Heart (tissue), 3 donors: ENCODE data around the genes DNAJB12, PLA2G12B and FUT11.

- RAMPAGE, long total RNA, 2 experiments, result no peak in any of the 2 experiments
These were observed 16.4 kb downstream of the DNAJB12 start for GRCh38 chr10:72338164-72338805.

- RAMPAGE, long total RNA, 2 experiments, result start-site peak on the minus strand in 1 of 2 experiments, at chr10:72354900-72354986 at its widest, 741 reads per replicate
These were observed at the start of gene DNAJB12 for GRCh38 chr10:72354448-72355707. TSS of gene DNAJB12 (minus strand) at chr10:72354919.

- RAMPAGE, long total RNA, 2 experiments, result no peak in any of the 2 experiments
These were observed 10.8 kb upstream of the MICU1 start for GRCh38 chr10:72636674-72637127.

GRCh38 chr10:72637425-72637901 lies 11.6 kb upstream of the MICU1 start:
- RAMPAGE, long total RNA, 2 experiments, result no peak in any of the 2 experiments

DNA sequence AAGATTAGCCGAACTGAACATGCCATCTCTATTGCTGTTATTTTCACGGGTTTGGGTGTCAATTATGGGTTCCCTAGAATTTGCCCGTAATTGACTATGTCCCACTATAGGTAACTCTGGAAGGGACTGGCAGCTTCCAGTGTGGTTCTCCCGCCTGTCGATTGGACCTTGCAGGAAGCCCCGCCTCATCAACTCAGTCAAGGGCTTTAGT lies 183 bp upstream of the MCU start:
- RAMPAGE, long total RNA, 2 experiments, result no peak in any of the 2 experiments

- RAMPAGE, long total RNA, 2 experiments, result no peak in any of the 2 experiments
These were observed 44.2 kb downstream of the MCU start for GRCh38 chr10:72735937-72736819.

DNA sequence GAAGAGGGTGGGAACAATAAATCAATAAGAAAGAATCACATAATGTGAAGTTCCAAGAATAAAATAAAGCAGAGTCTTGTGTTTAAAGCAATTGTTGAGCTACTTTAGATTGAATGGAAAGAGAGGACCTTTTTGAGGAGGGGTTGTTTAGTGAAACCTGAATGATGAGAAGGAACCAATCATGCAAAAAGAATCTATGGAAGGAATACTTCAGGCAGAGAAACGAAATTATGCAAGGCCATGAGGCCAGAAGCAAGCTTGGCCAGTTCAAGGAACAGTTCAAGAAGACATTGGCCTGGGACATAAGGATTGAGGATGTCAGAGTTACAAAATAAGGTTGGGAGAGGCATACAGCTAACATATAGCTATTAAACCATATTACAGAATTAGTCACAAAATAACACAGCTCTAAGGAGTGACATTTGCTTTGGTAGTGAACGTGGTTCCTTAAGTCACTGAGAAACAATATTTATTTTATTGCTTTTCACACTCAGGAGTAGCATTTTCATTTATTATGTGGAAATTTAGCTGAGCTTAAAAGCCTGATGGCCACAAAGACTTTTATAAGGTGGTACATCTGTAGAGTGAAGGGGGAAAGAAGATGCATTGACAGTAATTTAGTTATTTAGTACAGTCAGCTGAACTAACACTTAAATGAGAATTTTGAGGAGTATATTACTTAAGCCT lies 86.8 kb upstream of the OIT3 start:
- RAMPAGE, long total RNA, 2 experiments, result no peak in any of the 2 experiments

GRCh38 chr10:72954150-72955550 lies at the start of gene PLA2G12B:
TSS of gene PLA2G12B (minus strand) at chr10:72954806.
- RAMPAGE, long total RNA, 2 experiments, result start-site peak on the minus strand in 1 of 2 experiments, at chr10:72954845-72954859 at its widest, 5 reads per replicate

DNA sequence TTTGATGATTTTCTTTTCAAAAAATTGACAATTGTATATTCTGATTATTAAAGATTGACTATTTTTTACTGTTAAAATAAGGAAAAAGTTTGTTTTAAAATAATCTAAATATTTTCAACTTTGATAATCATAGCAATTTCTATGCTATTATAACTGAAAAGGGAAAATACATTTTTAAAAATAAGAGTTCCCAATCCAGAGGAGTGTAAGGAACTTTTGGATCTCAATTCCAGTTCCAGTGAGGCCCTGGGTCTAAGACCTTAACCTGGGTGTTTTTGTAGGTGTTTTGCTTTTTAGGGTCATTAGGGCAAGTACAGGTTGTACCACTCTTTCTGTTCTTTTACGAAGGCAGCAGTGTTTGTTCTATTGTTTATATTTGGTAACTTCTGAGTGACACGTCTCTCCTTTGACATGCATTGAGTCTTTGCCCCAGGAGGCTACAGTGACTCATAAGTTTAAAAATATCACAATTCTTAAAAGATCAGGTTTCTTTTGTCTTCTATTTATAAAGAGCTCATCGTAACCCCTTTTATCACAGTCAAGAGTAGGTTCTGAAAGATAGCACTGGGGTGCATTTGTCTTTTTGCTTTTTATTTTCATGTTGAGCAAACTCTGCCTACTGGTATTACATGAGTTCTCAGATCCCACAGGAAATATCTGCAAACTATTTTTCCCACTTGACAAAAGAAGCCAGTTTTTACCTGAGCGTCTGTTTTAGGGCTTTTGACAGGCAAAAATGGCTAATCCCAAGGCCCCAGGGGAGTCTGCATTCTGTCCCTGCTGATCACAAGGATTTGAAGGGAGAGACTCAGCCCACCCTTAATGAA lies 7.7 kb downstream of the NUDT13 start:
- RAMPAGE, long total RNA, 2 experiments, result no peak in any of the 2 experiments

DNA sequence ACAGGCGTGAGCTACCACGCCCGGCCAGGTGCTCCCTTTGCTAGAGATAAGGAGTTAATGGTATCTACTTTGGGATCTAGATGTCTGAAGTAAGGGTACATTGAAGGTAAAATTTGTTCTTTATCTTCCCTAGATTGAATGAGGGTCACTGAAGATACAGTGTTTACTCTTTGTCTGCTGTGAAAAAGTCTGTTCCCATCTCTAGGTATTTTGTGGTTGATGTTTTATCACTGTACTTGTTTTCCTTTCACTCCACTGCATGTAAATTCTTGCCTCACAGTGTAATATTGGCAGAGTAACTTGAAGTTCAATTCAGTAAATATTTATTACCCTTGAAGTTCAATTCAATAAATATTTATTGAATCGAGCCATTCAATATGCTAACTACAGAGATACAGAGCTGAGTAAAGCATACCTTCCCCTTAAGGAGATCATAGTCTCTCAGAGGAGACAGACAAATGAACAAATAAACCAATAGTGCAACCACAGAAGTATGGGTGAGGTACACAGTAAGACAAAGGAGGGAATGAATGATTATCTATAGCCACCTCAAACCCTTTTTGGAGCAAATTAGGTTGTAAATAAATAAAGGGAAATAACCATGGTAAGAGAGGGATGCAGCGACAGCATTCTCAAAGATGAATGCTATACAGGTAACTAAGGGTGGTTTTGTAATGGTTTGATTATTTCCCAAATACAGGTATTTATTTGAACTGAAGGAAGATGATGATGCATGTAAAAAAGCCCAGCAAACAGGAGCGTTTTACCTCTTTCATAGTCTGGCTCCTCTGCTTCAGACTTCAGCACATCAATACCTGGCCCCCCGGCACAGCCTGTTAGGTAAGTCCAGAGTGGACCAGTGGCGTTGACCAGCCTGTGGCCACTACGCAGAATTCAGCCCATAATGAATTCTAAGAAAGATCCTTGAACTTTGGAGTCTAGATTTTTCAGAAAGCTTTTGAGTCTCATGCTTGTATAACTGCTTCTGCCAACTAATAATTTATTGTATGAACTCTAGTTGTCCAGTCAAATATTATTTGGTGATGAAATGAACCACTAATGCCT lies 9.4 kb downstream of the NUDT13 start:
- RAMPAGE, long total RNA, 2 experiments, result no peak in any of the 2 experiments

- RAMPAGE, long total RNA, 2 experiments, result no peak in any of the 2 experiments
These were observed 16.4 kb downstream of the MYOZ1 start for GRCh38 chr10:73624800-73625268.

DNA sequence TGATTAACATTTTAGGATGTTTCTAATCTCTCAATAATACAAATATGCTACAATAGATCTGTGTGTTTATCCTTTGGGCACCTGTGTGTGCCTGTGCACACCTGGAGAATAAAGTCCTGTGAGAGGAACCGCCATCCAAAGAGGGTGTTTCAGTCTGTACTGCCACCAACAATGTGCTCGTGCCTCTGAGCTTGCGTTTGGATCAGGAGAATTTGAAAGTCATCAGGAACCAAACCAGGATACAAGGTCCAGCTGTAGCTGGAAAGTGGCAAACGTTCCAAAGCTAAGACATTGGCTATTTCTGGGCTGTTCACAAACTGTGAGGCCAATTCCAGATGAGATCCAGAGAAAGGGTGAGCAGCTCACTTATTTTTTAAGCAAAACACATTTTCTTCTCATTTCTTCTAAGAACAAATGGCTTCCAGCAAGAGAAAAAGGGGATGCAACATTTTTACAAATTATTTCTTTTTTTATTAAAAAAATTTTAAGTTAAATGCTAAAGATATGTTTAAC lies 4.0 kb upstream of the SYNPO2L start:
- RAMPAGE, long total RNA, 2 experiments, result no peak in any of the 2 experiments

GRCh38 chr10:73731656-73732435 lies 12.3 kb upstream of the SEC24C start:
- RAMPAGE, long total RNA, 2 experiments, result no peak in any of the 2 experiments

- RAMPAGE, long total RNA, 2 experiments, result no peak in any of the 2 experiments
These were observed at the start of gene FUT11 for GRCh38 chr10:73772014-73772774. TSS of gene FUT11 (plus strand) at chr10:73772276.

DNA sequence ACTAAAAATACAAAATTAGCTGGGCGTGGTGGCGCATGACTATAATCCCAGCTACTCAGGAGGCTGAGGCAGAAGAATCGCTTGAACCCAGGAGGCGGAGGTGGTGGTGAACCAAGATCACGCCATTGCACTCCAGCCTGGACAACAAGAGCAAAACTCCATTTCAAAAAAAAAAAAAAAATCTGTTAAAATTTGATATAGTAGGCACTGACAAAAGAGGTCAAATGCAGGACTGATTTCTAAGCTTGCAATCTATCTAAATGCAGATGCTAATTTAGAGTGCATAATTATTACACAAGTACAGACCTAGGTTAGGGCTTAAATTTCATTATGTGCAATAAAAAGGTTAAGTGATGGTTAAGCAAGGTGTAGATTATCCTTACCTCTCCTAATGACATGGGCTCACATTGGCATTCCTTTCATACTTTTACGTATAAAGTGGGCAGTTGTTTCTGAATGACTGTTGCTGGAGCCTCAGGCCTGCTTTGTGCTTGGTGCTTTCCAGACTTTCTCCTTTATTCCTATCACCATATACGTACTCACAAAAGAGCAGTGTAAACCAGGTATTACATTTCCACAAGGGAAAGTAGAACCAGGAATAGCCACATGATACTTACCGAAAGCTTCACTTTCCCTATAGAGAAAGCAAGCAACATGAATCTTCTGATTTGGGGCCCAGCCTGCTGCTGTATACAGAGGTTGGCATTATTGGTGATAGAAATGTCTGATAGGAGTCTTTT lies 2.3 kb upstream of the CHCHD1 start:
- RAMPAGE, long total RNA, 2 experiments, result no peak in any of the 2 experiments

DNA sequence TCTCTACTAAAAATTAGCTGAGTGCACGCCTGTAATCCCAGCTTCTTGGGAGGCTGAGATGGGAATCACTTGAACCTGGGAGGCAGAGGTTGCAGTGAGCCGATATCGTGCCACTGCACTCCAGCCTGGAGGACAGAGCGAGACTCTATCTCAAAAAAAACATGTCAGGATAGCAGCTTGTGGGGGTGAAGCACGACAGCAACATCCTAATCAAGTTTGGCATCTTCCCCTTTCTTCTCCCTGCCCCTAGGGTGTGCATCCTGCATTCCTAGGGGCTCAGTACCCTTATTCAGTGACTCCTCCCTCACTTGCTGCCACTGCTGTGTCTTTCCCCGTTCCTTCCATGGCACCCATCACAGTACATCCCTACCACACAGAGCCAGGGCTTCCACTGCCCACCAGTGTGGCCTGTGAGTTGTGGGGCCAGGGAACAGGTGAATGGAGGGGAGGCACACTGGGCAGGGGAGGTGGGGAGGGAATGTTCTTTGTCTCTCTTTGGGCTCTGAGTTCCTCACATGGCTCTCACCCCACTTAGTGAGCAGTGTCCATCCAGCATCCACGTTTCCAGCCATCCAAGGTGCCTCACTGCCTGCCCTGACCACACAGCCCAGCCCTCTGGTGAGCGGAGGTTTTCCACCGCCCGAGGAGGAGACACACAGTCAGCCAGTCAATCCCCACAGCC lies 11.5 kb downstream of the NDST2 start:
- RAMPAGE, long total RNA, 2 experiments, result no peak in any of the 2 experiments

DNA sequence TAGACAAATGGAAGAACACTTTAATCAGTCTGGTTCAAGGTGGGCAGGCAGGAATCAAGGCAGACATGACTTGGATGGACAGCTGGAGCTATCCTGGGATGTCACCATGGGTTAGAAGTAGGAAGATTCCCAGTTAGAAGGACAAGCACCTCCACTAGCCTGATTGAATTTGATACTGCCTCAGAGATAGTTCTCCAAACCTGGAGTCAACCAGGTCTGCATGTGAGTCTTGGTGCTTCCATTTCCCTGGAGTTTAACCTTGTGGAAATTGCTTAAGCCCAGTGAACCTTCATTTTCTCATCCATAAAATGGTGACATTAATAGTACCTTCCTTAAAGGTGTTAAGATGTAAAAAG lies 6.3 kb upstream of the PLAU start:
- RAMPAGE, long total RNA, 2 experiments, result no peak in any of the 2 experiments

DNA sequence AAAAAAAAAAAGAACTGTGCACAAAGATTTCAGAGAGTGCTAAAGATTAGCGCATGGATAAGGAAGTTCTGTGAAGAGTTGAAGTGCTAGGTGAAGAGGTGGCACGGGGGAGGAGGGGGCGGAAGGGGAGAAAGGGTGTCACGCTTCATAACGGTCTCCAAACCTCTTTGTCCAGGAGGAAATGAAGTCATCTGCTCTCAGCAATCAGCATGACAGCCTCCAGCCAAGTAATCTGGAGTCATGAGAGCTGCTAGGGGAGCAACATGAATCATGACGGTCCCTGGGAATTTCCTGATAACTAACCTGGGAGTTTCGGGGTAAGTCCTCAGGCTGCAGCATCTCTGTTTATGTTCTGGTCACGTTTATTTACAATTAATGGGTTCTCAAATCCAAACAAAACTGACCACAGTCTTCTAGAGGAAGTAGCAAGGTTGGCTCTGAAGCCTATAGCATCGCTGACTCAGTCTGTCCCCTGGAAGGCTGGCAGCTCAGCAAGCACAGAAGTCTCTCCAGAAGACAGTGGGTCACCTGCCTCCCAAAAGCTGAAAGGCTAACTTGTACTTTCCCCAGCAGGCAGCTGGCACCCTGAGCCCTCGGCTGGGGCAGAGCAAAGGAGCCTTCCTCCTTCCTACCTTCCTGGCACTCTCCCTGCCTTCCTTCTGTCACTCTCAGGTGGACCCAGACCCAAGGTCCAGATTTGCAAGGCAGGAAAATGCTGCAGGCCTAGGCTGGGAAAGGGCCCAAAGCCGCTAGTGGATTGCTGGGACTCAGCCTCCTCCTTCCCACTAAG lies 1.8 kb upstream of the PLAU start:
- RAMPAGE, long total RNA, 2 experiments, result no peak in any of the 2 experiments

GRCh38 chr10:73940515-73941068 lies 29.7 kb downstream of the PLAU start:
- RAMPAGE, long total RNA, 2 experiments, result no peak in any of the 2 experiments

- RAMPAGE, long total RNA, 2 experiments, result no peak in any of the 2 experiments
These were observed 31.9 kb upstream of the VCL start for GRCh38 chr10:73965616-73966839.